Psoas muscle (tissue), 2 donors: Measurements from ENCODE around the genes BDH1 and FYTTD1.

- PRO-cap, 2 experiments = peak in 1 of 2 experiments; most common minus-strand start chr3:197555966 (in 1)
Observed at GRCh38 chr3:197555784-197556460, at the start of gene BDH1. BDH1 (minus strand) TSS chr3:197555968.

DNA sequence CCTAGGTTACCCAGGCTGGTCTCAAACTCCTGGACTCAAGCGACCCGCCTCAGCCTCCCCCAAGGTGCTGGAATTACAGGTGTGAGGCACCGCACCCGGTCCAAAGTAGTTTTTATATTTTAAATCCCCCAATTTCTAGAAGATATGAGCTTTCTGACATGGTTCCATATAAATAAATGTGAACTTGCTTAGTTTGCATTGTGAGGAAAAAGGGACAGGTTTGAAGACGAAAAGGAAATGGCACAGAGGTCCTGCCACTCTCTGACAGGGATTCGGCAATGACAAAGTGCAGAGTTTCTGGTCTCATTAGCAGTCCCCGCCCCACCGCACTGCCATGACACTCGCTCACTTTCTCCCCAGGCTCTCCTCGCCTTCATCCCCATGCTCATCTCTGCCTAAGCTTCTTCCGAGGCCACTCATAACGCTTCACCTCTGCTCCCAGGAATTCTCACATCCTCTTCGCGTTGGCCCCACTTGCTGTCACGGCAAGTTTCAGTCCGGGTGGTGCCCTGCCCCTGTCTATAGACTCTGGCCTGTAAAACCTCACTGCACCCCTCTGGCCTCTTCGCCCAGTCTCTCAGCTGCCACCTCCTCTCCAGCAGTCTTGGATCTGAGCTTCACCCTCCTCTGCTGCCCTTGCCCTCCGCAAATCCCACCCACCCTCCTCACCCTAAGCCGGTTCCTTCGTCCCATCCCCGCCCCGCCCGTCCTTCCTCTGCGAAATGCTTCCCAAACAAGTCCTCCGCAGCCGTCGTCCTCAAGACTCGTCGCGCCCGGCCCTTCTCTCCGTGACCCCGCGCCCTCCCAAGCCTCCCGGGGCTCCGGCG lies 702 bp downstream of the RUBCN start:
- PRO-cap, 2 experiments = peak in 1 of 2 experiments; most common plus-strand start position 312 of the sequence (in 1)

DNA sequence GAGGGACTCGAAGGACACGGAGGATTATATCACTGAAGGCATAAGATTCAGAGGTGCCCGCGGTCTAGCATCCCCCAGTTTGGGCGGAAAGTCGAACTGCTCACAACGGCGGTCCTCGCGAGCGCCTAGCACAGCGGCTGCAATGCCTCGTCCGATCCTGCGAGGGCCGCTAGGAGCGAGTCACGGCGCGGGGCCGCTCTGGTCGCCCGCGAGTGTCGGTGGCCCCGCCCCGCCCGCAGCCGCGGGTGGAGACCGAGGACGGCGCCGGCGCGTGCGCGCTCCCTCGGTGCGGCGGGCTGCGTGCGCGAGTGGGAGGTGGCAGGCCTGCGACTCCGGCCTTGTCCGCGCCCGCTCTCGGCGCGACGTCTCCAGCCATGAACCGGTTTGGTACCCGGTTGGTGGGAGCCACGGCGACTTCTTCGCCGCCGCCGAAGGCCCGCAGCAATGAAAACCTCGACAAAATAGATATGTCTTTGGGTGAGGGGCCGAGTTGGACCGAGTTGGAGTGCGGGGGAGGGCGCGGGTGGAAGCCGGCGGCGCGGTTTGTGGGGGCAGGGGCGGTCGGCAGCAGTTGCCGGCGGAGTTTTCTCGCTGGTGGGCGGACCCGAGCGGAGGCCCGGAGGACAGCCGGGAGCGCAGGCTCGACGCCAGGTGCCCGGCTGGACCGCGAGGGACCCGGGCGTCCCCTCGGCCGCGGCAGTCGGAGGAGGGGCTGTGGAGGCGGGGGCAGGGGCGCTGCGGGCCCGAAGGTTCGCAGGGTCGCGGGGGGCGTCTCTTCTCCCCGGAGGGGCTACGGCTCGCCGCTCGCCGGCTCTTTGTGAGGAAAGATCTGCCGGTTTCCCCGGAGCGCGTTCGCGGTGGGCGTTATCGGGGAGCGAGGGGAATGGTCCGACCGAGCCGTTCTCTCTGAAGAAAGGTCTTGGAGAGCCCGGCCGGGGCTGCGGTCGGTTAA lies at the start of gene FYTTD1:
FYTTD1 (plus strand) TSS at position 286 of the 952 bp plus-strand sequence.
- PRO-cap, 2 experiments = peak in 2 of 2 experiments; most common plus-strand start position 650 of the sequence (in 2); most common minus-strand start position 144 of the sequence (in 2)

- PRO-cap, 2 experiments = no peak in any of the 2 experiments
Observed at GRCh38 chr3:197811358-197811768, 20.3 kb downstream of the LRCH3 start.

DNA sequence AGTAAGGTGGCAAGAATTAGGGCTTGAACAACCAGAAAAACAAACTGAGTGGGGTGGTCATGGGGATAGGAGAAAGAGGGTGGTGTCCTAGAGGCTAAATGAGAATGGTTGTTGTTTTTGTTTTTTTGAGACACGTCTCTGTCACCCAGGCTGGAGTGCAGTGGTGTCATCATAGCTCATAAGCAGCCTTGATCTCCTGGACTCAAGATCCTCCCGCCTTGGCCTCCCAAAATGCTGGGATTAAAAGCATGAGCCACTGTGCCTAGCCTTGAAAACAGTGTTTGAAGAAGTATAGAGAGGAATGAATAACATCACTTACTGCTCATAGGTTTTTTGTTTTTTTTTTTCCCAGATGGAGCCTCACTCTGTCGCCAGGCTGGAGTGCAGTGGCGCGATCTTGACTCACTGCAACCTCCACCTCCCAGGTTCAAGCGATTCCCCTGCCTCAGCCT lies 53.3 kb downstream of the LRCH3 start:
- PRO-cap, 2 experiments = no peak in any of the 2 experiments

DNA sequence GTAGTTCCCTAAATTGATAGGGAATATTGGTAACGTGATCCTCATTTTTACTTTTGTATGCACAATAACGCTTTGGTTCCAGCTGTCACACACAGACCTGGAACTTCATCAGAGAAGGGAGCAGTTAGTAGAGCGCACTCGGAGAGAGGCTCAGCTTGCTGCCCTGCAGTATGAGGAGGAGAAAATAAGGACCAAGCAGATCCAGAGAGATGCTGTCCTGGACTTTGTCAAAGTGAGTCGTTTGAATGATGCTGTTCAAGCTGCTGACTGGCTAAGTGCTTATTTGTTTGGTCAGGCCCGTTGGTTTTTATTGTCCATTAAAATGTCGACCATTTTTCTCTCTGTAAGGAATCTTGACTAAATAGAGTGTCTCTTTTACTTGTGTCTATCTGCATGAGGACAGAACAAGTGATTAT lies 56.7 kb downstream of the LRCH3 start:
- PRO-cap, 2 experiments = no peak in any of the 2 experiments

- PRO-cap, 2 experiments = no peak in any of the 2 experiments
Observed at GRCh38 chr3:197848206-197848710, 57.2 kb downstream of the LRCH3 start.

GRCh38 chr3:197912455-197913875 lies 37.0 kb upstream of the RPL35A start:
- PRO-cap, 2 experiments = no peak in any of the 2 experiments

DNA sequence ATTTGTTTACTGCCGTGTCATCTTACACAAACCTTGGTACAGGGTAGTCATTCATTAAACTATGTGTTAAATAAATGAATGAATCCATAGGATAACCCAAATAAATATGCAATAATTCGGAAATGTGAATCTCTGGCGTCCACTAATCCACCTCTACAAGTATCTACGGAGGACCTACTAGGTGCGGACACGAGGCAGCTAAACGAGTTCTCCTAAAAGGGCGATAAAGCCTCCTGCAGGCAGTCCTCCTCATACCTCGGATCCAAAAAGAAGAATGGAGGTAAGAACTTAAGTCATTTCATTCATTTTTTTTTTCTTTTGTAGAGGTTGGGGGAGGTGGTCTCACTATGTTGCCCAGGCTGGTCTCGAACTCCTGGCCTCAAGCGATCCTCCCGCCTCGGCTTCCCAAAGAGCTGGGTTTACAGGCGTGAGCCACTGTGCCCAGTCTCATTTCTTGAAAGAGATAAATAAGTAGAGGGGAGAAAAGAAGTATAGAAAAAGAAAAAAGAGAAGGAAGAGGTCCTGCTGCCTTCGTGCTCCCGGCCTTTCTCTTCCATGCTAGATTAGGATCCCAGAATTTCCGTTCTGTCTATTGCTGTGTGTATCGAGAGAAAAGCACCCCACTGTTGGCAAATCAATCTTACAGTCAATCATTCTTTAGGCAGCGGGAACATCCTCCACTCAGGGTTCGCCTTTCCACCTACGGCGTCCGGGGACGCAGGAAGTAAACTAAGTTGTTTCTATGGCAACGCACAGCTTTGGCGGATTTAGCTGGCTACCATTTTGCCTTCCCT lies 598 bp upstream of the RPL35A start:
- PRO-cap, 2 experiments = no peak in any of the 2 experiments

DNA sequence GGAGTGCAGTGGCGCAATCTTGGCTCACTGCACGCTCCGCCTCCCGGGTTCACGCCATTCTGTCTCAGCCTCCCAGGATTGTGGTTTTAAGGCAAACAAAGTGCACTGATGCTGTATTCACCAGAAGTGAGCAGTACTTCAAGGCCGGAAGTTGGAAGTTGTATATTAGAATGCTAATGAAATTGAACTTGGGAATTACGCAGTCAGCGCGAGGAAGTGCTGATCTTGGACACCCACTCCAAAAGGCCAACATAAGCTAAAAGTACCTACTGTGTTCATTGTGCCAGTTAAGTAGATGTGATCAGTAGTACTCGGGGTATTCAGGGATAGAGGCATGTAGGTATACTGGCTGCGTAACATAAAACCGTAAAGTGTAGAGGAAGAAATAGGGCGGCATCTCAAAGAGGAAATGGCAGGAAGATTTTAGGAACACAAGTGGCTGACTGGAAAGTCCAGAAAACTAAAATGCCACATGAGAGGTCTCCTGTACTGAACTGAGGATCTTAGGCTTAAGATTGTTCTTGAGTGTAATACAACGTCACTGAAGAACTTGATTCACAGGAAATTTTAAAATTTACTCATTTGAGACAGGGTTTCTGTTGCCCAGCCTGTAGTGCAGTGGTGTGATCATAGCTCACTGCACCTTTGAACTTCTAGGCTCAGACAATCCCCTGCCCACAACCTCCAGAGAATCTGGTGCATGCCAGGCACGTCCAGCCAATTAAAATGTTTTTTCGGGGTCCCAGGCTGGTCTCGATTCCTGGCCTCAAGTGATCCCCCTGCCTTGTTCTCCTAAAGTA lies 2.1 kb downstream of the IQCG start:
- PRO-cap, 2 experiments = no peak in any of the 2 experiments

DNA sequence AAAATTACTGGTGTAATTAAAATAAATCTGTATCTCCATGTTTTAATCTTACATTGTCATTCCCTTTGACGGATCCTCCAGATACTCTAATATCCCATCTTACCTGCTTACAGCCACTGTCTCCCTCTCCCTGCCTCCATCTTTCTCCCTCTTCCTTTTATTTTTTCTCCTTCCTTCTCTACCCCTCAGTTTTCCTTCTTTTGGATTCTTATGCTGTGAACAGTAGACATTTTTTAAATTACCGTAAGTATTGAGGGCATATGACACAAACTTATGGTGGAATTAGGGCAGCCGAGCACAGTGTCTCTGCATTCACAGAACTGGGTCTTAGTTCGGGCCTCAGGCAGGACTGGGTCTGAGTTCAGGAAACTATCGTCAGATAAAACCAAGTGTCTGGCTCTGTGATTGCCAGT lies 146.1 kb downstream of the LMLN start:
- PRO-cap, 2 experiments = no peak in any of the 2 experiments